Subcutaneous preadipocyte (primary cell): ENCODE data around the genes CFAP276, CYB561D1 and GNAI3.

DNA sequence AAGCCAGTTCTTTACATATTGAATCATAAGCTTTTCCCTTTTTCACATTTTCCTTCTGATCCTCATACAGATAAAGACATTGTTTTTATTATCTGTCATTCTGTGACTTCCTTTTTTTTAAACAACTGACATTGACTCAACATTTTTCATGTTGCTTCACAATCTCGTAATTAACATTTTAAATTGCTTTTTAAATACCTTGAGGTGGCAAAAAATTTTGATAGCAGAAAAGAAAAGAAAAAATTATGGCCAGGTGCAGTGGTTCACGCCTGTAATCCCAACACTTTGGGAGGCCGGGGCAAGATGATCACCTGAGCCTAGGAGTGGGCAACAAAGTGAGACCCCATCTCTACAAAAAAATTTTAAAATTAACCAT lies 1.5 kb downstream of the STXBP3 start:
- CAGE, long polyA plus RNA: no peak

GRCh38 chr1:108863019-108863289 lies 6.1 kb upstream of the AKNAD1 start:
- CAGE, long polyA plus RNA: no peak

DNA sequence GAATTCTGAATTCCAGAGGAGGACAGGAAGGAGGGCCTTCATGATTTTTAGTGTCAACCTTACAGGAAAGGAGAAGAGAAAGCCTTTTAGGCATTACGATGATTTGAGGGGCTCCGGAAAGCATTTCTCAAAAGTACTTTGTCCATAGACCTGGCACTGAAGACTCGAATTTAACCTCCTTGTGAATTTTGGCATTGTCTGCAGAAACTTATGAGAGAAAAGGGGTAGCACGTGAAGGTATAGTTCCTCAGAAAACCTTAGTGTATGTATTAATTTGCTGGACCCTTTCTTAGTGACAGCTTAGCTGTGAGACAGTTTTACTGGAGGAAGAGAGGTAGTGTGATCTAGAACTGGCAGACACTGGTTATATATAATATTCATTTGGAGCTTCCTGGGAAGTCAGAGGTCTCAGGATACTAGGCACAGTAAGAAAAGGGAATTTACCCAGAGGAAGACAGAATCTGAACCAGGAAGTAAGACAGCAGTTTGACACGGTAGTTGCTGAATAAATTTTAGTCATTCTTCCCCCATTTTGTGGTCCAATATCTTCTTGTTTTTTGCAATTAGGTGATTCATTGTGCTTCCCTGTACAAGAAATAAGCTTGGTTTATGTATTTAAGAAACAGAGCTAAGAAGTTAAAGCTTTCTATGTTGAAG lies 1.1 kb downstream of the TMEM167B start:
- CAGE, long polyA plus RNA: no peak

DNA sequence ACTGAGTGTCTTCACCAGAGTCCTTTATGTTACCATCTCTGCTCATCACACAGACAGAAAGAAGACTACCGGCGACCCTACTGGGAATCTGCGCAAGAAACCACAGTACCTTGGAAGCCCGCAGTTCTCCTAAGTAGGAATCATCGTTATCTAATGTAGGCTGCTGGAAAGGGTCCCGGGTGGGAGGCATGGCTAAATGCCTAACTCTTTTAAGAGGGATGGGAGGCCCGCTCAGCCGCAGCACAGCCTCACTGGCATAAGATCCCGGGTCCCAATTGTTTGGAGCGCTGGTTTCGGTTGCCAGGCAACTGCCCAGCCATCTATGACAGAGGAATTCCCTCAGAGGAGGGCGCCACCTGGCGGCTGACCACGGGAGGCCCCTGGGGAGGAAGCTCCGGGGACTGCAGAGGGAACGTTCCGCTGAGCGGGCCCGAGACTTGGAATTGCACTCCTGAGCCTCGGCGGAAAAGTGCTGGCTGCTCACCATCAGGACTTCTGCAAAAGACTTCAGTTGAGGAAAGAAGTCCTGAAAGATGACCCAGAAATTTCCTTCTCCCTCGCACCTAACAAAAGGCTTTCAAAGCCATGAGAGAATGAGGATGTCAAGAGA lies at the start of gene CFAP276:
TSS of gene CFAP276 (minus strand) at position 258 of the 610 bp plus-strand sequence.
- CAGE, long polyA plus RNA: no peak

DNA sequence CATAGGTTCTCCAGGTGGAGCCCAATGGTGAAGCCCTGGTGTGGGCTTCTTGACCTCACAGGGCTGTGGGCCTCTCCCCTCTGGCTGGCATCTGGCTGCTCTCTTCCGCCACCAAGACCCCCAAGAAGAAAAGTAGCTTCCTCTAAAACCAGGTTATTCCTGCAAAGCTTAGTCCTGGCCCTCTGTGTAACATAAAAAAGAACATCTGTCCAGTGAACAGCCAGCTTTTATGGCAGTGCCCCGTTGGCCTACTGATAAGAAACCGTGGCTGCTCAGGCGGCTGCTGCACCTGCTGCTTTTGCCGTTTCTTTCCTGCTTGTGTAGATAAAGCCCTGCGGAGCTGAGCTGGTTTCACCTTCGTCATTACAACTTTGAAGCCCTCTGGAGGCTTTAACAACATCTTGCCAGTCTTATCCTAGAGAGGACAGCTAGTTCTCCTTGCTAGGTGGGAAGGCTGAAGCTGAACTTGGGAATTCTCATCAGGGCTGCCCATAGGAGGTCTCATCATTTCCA lies 20.5 kb downstream of the ELAPOR1 start:
- CAGE, long polyA plus RNA: no peak

GRCh38 chr1:109148908-109149781 lies 35.2 kb downstream of the ELAPOR1 start:
- CAGE, long polyA plus RNA: no peak

DNA sequence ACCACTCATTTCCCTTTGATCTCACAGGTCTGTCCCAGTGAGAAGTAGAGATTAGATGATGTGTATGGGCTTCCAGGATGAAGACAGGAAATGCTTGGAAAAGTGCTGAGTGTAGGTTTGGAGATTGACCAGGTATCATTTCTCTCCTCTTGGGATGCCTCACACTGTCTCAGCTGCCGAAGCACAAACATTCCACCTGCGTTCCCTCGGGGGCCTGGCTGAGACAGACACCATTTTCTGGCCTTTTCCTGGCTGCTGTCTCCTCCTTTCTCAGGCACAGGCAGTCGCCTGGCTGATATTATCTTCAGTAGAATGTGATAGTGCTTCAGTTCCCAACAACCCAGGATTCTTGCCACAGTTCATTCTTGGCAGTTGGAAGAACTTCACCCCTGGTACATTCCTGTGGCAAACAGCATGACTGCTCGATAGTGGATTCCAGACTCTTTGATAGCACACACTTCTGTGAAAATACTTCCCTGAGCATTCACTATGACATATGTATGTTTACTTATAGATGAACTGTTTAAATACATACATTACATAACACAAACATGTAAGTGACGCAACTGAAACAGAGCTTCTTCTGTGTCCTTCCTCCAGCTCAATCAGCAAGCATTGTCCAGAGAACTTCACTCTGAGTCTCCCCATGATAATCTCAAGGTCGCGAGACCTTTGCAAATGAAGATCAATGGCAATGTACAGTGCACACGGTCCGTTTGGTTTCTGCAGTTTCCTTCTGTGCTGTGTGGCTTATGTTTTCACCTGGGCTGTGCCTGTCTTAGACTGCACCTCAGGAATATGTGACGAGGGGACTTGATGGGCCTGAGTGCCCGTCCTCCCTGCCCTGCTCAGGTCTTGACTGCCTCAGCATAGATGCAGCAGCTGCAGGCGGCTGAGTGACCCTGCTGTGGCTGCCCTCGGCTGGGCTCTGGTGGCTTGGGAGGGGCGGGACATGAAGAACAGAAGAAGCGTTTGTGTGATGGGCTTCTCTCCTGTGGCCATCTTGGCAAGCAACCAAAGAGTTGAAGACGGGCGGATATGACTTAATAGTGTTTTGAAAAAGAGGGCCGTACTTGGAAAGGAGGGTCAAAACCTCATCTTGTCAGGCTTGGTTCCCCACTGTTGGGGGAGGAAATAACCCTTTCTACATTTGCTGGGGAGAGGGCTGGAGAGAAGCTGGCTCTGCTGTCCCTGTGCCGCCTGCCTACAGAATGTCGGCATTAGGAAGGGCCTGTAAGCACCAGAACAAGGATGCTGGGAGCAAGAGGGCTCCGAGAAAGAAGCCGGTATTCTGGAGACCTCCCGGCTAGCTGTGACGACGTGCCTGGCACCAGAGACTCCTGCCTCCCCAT lies 7.4 kb downstream of the MYBPHL start:
- CAGE, long polyA plus RNA: no peak

DNA sequence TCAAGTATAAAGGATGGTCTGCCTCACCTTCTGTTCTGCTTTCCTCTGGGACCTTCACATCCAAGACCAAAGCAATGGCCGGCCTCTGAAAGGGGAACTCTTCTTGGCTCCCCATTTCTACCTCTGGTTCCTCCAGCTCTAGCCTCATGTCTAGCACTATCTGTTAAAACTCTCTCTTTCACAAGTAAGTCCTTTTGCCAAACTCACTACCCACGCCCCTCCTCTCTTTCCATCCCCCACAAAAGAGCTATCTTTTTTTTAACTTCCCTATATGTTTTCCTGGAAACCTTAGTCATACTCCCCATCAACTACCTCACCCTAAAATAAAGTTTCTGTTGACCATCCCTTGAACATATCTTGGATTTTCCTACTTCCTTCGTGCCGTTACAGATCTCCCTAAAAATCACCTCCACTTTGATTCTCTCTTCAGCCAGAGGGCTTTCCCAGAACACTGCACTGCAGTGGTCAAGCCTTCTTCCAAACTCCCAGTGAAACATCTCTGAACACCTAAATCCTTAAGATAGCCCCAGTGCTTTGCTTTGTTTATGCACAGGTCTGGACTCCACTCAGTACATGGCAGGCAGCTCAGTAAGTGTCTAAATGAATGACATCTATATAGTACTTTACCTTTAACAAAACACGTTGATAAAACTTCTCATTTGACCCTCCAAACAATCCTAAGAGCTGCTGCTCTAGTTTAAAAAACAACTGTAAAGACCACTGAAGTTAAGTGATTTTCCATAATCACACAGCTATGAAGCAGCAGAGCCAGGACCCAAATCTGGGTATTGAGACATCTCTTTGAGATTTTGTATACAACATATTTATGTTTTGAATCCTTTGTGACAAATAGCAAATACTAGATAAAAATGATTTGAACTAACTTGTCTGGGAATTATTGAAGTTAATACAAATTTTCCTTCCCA lies 7.7 kb downstream of the SORT1 start:
- CAGE, long polyA plus RNA: no peak

GRCh38 chr1:109425245-109425686 lies 982 bp downstream of the PSMA5 start:
- CAGE, long polyA plus RNA: no peak

- CAGE, long polyA plus RNA: start-site peak on the plus strand at chr1:109494065-109494094, 21 and 5 reads in 2 replicates
These were observed at the start of gene CYB561D1 for GRCh38 chr1:109493546-109494614. TSS of gene CYB561D1 (plus strand) at chr1:109494094.

DNA sequence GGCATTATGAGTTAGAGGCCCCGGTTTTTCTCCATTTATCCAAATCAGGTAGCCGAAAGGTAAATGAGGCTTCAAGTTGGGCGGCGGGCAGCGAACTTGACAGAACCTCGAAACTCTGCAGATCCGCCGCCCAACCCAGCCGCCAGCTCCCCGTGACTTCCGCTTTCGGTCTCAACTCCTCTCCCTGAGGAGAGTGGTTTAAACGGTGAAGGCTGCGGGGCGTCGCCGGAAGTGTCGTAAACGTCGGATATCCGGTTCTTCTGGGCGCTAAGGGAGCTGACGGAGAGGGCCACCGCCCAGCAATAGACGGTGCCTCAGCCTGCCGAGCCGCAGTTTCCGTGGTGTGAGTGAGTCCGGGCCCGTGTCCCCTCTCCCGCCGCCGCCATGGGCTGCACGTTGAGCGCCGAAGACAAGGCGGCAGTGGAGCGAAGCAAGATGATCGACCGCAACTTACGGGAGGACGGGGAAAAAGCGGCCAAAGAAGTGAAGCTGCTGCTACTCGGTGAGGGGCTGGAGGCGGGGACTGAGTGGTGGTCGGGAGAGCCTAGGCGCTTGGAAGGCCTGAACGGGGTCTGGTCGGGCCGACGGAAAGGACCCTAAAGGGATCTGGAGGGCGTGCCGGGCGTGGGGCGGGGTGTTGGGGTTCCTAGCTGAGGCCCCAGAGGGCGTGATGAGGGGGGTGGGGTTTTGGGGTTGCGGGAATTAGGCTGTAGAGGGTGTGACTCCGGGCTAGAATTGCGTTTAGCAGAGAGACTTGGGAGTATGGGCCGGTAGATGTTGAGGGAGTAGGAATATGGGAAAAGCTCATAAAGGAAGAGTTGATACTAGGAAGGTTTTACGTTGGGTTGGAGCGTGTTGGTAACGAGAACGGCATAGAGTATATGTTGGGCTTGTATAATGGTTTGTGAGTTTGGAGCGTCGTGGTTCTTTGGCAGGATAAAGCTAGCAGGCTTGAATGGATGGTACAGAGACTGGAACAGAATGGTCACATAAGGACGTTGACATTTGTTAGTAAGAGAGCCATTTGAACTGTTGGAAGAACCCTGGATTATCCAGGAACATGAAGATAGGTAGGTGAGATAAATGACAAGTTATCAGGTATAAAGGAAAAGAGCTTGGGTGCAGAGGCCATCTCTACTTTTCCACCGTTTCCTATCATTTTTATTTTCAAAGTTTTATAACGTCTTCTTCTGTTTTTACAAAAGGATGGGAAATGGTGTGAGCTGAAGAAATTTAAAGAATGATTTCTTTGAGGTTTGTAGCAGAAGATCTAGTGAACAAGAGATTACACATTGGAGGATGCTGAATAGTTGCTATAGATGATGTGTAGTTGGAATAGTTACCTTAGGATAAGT lies at the start of gene GNAI3:
TSS of gene GNAI3 (plus strand) at position 279 of the 1,355 bp plus-strand sequence.
- CAGE, long polyA plus RNA: start-site peak on the plus strand centred at position 297 of the sequence, 95 bp wide, 2,299 and 608 reads in 2 replicates

DNA sequence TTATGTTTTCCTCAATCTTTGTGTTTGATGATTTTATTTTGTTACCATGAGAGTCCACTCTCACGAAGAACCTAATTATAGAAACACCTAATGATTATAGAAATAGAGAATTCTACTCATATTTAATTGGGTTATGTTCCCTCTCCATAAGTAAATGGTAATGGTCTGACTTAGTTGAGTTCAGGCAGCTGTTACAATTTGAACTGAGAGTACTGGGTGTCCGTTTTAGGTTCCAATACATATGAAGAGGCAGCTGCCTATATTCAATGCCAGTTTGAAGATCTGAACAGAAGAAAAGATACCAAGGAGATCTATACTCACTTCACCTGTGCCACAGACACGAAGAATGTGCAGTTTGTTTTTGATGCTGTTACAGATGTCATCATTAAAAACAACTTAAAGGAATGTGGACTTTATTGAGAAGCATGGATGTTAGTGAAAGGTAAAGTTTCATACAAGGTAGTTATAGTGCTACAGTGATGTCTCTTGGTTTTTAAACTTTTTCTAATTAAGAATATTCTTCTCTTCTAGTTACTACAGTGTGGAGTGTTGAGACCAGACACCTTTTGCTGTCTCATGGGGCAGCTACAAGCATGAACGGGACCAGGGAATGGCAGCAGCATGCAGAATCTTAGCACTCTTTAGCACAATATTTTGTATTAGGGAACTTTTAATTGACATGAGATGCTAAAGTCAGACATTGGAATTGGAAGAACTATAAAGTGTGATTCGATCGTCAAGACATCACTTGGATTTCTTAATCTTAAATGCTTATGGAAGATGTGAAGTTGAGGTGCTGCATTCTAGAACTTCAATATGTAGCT lies 27.4 kb downstream of the GNAT2 start:
- CAGE, long polyA plus RNA: no peak

GRCh38 chr1:109598644-109599006 lies 20.8 kb downstream of the GNAT2 start:
- CAGE, long polyA plus RNA: no peak

DNA sequence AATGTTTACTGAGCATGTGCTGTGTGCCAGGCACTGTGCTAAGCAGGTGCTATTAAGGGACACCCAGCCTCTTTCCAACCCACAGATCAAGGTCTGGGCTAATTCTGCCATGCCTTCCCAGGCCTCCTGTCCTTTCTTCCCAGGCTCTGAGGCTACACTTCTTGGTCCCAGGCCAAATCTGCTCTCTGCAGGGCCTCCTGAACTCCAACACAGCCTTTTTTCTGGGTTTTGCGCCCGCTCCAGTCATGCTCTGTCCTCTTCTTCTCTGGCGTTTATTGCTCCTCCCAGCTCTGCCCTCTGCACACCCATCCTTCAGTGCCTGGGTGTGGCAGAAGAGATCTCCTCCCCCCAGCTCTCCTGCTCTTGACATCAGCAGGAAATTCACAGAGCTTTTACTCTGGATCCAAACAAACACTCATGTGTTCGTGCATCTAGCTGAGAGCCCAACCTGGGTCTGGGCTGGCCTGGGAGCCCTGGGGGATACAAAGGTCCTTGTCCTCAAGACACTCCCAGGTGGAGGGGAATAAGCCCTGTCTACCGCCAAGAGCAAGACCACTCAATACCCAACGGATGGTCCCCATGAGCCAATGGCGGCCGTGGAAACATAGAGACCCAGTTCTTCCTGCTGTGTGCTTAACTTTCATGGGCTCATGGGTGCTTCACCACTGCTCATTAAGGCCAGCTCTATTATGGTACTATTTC lies 22.9 kb upstream of the EPS8L3 start:
- CAGE, long polyA plus RNA: no peak

GRCh38 chr1:109883252-109883931 lies 27.3 kb upstream of the CSF1 start:
- CAGE, long polyA plus RNA: no peak

GRCh38 chr1:109892372-109892860 lies 18.2 kb upstream of the CSF1 start:
- CAGE, long polyA plus RNA: no peak

GRCh38 chr1:109912275-109912520 lies 1.5 kb downstream of the CSF1 start:
- CAGE, long polyA plus RNA: no peak

DNA sequence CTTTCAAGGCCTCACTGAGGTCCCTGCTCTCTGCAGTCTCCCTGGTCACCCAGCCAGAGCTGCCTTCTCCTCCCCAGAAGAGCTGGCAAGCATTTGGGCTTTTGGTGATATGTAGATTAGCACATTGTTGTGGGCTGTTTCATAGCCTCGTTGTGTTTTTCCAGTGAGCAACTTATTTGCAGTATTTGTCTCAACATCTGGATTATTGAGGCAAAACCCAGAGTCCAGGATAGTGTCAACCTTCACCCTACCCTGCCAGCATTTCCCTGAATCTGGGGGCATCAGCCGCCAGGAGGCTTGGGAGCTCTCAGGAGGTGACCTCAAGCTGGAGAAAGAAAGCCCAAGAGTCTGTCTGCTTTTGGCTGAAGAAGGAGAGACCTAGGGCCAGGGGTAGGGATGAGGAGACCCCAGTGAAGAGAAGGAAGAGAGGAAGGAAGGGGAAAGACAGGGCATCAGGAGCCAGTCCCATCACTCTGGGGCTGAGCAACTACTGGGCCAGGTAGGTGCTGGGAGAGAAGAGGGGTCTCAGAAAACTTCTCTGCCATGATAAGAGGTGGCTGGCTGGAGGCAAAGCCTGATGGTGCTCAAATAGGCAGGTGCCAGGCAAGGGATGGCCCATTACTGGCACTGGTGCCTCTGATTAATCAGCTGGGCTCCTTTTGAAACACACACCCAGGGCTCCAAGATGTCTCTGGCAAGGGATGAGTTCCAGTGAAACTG lies 2.5 kb downstream of the CSF1 start:
- CAGE, long polyA plus RNA: no peak

- CAGE, long polyA plus RNA: no peak
These were observed 6.6 kb downstream of the CSF1 start for GRCh38 chr1:109917140-109917809.

DNA sequence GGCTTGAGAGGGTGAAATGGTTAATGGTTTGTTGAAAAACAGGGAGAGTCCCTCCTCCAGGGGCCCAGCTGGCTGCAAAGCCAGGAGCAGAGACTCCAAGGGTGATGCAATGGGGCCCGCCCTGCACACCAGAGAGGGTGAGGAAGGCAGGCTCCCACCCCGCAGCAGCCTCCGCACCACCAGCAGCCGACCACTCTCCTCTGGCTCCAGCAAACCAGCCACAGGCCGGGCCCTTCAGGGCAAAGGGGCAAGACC lies 6.6 kb upstream of the AHCYL1 start:
- CAGE, long polyA plus RNA: no peak